T-cell (primary cell): ENCODE measurements around a stretch of chr22.

DNA sequence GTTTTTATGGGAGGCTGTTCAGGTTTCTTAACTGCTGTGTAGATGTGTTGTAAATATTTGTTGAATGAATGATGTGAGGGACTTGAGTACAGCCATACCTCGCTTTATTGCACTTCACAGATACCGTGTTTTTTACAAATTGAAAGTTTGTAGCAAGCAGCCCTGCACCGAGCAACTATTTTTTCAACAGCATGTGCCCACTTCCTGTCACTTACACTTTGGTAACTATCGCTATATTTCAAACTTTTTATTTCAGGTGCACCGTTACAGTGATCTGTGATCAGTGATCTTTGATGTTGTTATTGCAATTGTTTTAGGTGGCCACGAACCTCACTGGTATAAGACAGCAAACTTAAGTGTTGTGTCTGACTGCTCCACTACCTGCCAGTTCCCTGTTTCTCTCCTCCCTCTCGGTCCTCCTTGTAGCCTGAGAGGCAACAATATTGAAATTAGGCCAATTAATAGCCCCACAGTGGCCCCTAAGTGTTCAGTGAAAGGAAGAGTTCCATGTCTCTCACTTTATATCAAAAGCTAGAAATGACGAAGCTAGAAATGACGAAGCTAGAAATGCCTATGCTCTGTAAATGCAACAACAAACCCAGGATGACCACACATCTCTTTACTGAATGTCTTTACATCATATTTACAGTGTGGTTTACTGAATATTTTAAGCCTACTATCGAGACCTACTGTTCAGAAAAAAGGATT is 946 bp downstream of the SFI1 start:
- PRO-cap, 7 experiments = peak in 7 of 7 experiments; most common plus-strand start position 384 of the sequence (in 4); most common minus-strand start position 141 of the sequence (in 7)

DNA sequence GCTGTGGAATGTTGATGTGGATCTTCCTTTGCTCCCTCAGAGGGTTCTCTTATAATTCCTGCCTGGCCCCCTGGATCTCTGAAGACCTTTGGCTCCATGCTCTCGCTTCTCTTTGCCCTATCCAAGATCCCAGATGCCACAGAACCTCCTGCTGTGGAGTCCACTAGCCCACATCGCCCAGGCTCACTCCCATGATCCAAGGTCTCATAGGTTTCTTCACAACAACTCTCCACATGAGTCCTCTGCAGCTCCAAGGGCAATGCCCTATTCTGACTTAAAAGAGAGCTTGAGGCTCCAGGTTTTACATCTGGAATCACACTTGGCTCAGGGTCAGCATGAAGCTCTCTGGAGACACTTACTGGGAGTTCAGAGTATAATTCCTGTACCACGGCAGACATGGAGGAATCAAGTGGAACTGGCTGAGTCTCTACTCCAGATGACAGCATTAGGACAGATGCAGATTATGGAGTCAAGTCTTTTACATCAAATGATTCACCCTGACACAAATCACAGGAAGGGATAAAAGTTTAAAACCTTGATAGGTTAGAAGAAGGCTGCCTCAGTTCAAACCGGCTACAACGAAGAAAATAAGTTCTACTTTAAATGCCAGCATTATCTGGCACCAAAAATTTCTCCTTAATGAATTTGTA is 11.4 kb downstream of the PRR14L start:
- PRO-cap, 7 experiments = no peak in any of the 7 experiments

DNA sequence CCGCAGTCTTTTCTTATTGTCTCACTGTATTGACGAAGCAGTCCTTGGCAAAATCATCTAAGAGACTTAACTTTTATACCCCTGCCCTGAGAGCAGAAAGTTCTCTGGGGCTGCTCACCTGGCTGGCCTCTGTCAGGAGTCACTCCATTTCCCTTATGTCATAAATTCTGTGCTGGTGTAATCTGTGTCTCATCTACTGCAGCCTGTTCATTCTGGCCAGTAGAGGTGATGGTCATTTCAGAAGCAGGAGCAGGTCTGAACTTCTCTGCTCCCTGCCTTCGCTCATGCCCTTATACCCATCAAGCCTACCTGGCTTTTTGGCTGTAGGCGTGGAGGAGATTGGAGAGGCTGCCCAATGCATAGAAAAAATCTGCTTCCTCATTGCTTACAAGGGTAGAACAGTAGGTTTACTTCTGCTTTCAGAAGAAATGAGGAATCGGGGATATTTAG is 73.0 kb upstream of the YWHAH start:
- PRO-cap, 7 experiments = no peak in any of the 7 experiments

DNA sequence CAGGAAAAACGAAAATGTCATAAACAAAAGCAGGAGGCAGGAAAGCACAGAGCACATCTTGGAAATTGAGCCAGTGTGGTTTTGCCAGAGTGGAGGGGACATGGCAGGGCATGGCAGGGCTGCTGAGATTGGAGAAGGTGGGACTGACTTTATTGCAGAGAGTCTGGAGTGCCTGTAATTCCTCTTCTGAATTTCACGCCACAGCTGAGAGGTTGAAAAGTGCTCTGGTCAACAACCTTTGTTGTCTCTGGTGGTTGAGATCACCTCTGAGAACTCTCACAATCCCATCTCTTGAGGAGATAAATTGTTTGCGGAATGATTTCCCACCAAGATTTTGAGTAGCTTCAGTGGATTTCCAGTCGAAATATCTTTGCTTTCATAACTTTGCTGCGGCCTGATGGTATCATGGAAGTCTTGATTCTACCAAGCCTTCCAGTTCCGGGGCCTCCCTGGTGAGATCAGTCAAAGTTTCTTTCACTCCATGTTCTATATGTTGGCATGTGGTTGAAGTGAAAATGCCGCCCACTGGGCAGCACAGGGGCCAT is 16.5 kb downstream of the SLC5A1 start:
- PRO-cap, 7 experiments = no peak in any of the 7 experiments

GRCh38 chr22:32082821-32083129 is 39.7 kb downstream of the SLC5A1 start:
- PRO-cap, 7 experiments = no peak in any of the 7 experiments

DNA sequence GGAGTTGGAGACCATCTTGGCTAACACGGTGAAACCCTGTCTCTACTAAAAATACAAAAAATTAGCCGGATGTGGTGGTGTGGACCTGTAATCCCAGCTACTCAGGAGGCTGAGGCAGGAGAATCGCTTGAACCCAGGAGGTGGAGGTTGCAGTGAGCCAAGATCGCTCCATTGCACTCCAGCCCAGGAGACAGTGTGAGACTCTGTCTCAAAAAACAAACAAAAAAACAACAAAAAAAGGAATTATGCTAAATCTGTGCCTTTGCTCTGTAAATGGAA is 21.6 kb downstream of the FBXO7 start:
- PRO-cap, 7 experiments = peak in 1 of 7 experiments; most common plus-strand start position 62 of the sequence (in 1)

GRCh38 chr22:32534313-32534936 is 59.8 kb downstream of the FBXO7 start:
- PRO-cap, 7 experiments = no peak in any of the 7 experiments

GRCh38 chr22:32745781-32746184 is 55.7 kb upstream of the TIMP3 start:
- PRO-cap, 7 experiments = no peak in any of the 7 experiments

GRCh38 chr22:32808565-32809070 is 7.1 kb downstream of the TIMP3 start:
- PRO-cap, 7 experiments = no peak in any of the 7 experiments

- PRO-cap, 7 experiments = no peak in any of the 7 experiments
Measured at GRCh38 chr22:32855885-32856376, 54.4 kb downstream of the TIMP3 start.

- PRO-cap, 7 experiments = no peak in any of the 7 experiments
Measured at GRCh38 chr22:32967228-32967863, 90.8 kb downstream of the SYN3 start.

DNA sequence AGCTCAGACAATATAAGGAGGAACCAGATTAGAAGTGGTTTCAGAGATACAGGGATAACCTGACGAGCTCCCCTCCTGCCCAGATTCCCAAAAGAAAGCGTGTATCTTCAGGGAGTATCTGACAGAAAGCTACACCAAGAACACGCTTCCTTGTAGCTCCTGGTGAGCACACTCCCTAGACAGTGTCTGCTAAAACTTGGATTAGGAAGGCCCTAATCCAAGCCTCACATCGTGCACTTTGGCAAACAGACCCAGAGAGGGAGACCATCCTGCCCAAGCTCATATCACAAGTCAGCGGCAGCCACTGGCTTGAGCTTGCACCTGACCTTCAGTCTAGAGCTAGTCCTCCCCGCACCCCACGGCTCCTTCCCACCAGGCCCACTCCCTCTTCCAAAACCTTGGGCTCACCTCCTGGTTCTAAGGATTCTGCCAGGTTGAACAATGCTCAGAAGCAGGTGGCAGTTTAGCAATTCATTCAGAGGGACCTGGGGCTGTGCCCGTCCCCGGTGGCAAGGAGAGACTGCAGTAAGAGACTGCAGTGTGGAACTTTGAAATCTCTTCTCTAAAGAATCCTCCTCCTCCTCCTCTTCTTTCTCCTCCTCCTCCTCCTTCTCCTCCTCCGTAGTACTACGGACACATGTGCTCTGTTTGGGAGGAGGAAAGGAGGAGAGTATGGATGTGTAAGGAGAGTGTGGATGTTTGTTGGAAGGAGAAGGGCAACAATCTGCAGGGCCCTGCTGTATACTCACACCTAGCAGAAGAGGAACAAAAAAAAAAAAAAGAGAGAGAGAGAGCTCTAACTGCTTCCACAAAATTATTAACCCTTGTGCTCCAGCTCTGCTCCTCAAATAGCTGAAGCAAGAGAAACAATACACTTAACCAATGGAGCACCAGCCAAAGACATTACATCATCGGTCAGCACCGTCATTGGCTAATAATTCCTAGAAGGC is 6.1 kb downstream of the SYN3 start:
- PRO-cap, 7 experiments = no peak in any of the 7 experiments

- PRO-cap, 7 experiments = no peak in any of the 7 experiments
Measured at GRCh38 chr22:33221432-33222159, 163.4 kb upstream of the SYN3 start.

GRCh38 chr22:33299395-33299970 is 241.3 kb upstream of the SYN3 start:
- PRO-cap, 7 experiments = no peak in any of the 7 experiments

- PRO-cap, 7 experiments = no peak in any of the 7 experiments
Measured at GRCh38 chr22:33325582-33326153, 267.5 kb upstream of the SYN3 start.

DNA sequence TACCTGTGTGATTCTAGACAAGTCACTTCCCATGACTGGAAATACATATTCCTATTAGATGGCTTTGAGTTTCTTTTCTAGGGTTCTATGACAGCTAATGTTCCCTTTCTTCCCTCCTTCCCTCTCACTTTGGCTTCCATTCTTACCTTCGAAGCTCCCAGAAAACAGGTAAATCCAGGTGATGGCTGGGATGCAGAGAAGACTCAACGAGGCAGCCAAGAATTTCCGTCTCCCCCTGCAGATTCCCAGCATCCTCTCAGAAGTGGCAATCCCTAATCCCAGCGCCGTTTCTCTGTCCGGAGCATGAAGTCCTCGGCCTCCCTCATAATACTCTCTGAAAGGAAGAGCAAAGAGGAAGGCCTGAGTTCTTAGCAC is 159.1 kb downstream of the LARGE1 start:
- PRO-cap, 7 experiments = no peak in any of the 7 experiments

- PRO-cap, 7 experiments = no peak in any of the 7 experiments
Measured at GRCh38 chr22:33792671-33793180, 127.5 kb downstream of the LARGE1 start.

- PRO-cap, 7 experiments = no peak in any of the 7 experiments
Measured at GRCh38 chr22:33875081-33876083, 44.9 kb downstream of the LARGE1 start.

DNA sequence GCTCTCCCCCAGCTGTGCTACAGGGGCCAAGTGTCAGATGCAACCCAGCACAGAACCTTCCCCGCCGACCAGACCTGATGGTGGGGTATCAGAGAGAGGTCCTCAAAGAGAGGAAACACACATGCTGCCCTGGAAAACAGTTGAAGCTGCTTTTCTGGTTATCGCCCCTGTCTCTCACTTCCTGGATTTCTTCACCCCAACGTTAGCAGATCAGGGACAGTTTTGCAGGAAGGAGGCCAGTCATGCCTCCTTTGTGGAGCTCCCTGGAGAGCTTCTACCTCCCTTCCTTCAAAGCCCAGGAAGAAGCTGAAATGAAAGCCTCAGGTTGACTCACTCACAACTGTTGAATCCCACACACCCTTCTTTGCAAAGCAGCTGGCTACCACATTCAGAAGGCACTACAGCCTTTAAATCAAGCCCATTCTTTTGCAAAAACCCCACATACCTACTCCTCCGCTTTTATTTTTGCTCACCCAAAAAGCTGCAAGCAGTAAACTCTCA is 23.4 kb downstream of the LARGE1 start:
- PRO-cap, 7 experiments = no peak in any of the 7 experiments

DNA sequence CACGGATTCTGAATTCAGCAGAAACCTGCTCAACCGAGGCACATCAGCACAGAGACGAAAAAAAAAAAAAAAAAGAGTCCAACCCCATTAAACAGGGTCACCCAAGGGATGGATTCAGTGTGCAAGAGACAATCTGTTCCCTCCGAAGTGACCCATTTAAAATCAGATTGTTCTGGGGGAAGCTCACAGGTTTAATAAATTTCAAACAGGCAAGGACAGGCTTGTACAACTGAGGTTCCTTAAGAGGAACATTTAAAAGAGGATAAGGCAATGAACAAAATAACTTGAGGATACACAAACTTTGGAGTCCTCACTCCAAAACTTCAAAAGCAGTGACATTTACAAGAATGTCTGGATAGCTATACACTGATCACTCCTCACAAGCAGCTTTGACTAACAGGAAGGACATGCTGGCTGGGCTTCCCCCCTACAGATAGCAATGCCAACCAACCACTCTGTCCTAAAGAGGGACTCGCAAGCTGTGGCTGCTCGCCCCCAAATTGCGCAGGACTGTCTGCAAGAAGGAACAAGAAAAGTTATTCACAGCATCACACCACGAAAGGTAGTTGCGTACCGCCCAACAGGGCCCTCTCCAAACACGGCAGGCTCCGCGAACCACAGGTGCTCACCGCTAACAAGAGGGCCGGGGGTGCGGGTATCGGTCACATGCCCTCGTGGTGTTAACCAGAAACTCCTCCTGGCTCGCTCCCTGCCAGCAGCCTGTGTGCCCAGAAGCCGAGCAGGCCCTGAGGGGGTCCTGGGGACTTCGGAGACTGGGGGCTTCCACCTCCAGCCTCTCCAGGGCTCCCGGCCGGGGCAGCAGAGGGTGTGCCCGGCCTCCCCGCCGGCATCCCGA is 1.0 kb downstream of the LARGE1 start:
- PRO-cap, 7 experiments = no peak in any of the 7 experiments